Metastatic Liver Carcinoma in the Adrenal Gland (tissue), 2 donors: ENCODE results near the genes CST11, CST9L and CST3.

DNA sequence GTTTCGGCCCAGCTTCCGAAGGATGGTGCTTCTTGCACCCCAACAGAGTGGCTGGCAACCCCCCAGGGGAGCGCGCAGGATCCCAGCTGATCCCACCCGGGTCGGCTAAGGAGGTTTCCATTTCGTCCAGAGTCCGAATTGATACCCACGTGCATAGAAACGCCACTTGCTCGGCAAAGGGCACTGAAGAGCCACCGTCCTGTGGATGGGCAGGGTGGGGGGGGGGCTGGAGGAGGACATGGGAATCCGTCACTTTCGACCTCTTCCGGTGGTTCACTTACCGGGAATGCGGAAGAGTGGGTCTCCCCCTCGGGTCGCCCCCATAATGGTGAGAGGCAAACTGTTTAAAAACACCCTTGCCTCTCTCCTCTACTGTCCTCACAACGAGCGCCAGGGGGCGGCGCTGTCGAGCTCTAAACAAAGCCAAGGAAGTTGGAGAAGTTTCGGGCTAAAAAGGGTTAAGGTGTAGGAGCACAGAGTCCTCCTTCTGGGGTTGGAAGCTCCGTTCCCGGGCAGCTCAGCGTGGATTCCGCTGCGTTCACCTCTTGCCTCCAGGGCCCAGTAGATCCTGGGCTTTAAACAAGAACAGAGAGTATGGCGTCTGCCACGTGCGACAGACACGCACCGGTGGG lies 1.2 kb upstream of the THBD start:
- PRO-cap, 2 experiments = peak in 1 of 2 experiments; most common plus-strand start position 511 of the sequence (in 1)

GRCh38 chr20:23084264-23084595 lies 1.9 kb downstream of the CD93 start:
- PRO-cap, 2 experiments = no peak in any of the 2 experiments

GRCh38 chr20:23116712-23117466 lies 30.8 kb upstream of the CD93 start:
- PRO-cap, 2 experiments = no peak in any of the 2 experiments

DNA sequence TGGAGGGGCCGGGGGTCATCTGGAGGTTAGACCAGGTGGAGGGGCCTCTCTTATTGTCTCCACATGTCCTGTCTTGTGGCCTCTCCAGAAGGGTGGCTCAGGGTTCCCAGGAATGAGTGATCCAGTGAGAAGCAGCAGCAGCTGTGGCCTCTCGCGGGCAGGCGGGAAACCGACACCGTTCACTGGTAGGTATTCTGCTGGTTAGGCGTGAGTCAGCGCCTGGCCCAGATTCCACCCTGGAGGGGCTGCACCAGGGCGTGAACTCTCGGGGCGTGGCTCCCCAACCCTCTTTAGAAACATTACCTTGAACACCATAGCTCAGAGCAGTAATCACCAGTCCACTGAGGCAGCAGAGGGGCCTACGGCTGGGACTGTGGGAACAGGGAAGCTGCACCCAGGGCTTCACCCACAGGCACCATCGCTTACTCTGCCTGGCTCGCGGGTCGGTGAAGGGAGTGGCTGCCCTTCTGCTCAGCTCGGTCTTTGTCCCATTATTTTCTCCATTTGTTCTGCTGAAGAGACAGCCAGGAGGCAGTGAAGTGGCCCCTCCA lies 50.8 kb upstream of the CD93 start:
- PRO-cap, 2 experiments = no peak in any of the 2 experiments

GRCh38 chr20:23148729-23149996 lies 63.0 kb upstream of the CD93 start:
- PRO-cap, 2 experiments = no peak in any of the 2 experiments

DNA sequence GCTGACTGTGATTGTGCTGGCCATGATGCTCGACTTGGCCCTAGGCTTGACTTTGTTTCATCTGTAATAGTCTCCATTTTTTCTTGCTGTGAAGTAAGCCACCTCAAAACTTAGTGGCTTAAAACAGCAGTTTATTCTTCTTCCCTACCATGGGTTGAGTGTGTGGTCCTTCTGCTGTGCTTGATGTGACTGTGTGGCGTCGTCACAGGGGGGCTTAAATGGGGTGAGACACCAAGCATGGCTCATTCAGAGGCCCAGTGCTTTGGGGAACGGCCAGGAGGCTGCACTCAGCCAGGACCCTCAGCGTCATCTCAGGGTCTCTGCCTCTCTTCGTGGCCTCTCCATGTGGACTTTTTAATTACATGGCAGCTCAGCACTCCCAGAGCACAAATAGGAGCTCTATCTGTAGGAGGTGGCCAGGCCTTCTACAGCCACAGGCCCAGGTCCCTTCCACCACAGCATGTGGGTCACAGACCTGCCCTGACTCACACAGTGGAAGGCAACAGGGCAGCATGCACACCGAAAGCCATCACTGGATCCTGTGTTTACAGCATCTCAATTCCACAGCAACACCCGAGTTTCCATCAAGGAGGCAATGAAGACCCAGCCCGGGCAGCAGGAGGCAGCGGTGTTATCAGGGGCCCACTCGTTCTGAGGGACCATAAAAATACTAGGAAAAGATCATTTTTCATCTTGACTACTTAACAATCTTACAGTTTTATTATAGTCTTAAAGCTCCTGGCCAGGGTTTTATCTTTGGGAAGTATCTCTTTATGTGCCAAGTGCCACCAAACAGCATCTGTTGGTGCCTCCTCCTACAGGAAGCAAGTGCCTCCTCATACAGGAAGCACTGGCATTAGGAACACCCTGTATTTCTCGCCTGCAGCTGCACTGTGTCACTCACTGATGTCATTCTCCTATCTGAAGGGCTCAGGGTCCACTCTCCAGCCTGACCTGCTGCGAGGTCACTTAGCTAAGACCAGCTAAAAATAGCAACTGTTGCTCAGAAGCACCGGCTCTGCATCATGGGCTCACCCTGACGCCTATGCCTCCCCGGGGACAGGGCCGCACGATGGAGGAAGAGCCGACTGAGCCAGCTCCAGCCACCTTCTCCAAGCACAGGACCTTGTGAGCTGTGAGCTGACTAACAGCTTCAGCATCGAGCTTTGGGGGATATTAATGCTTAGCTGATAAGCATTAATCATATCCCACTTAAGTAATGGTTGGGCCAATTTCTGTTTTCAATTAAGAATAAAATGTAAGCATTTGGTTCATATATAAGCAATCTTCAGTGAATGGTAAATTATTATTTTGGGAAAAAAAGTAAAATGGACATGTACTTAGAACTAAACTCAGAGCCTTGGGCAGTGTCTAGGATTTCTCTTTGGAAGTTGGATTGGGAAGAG lies 66.0 kb upstream of the CD93 start:
- PRO-cap, 2 experiments = peak in 2 of 2 experiments; most common plus-strand start position 1,068 of the sequence (in 2); most common minus-strand start position 898 of the sequence (in 1)

DNA sequence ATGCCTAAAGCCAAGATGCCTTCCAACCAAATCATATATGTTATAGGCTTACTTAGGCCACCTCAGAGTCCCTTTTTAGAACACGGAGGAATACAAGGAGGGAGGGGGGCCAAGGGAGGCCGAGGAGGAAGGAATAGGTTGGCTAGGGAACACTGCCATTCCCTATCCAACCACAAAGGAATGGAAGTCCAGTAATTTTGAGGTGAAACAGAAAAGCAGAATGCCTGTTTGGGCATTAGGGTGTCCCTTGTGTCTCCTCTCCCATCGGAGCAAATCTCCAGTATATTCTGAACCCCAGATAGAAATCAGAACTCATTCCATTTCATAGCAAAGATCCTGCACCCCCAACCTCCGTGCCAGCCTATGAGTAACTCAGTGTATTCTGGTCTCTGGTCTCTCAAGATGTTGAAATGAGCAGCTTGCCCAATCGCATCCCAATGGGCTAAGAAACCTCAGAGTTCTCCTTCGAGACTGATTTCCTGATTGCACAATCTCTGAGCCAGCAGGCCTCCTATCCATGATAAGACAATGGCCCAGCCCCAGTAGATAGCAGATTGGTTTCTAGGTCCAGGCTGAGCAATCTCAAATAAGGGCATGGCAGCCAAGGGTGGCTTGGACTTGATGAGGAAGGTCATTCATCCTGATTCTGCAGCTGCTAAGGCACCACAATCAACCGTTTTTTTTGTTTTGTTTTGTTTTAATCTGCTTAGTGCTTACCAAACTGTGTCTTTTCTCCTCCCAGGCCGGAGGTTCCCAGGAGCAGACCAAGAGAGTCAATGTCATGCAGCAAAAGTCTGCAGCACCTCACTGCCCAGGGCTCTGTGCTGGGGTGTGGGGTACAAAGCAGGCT lies 125.2 kb upstream of the NXT1 start:
- PRO-cap, 2 experiments = no peak in any of the 2 experiments

DNA sequence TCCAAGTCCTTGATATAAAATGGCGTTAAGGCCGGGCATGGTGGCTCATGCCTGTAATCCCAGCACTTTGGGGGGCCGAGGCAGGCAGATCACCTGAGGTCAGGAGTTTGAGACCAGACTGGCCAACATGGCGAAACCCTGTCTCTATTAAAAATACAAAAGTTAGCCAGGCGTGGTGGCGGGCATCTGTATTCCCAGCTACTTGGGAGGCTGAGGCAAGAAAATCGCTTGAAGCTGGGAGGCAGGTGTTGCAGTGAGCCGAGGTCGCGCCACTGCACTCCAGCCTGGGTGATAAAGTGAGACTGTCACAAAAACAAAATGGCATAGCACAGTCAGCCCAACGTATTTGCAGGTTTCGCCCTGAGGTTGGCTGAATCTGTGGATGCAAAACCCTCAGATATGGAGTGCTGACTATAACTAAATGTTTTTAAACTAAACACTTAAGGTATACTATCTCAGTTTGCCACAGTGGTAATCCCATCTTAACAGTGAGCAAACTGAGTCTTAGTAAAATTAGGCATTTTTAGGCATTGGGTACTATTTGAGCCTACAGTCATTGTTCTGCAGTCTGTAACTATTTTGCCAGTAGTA lies 2.8 kb downstream of the NXT1 start:
- PRO-cap, 2 experiments = no peak in any of the 2 experiments

GRCh38 chr20:23370249-23370757 lies 8.3 kb downstream of the GZF1 start:
- PRO-cap, 2 experiments = no peak in any of the 2 experiments

- PRO-cap, 2 experiments = no peak in any of the 2 experiments
Measured at GRCh38 chr20:23452759-23452929, at the start of gene CST11. TSS of gene CST11 (minus strand) at chr20:23452876.

GRCh38 chr20:23568352-23568948 lies at the start of gene CST9L:
TSS of gene CST9L (minus strand) at chr20:23568484.
- PRO-cap, 2 experiments = no peak in any of the 2 experiments

DNA sequence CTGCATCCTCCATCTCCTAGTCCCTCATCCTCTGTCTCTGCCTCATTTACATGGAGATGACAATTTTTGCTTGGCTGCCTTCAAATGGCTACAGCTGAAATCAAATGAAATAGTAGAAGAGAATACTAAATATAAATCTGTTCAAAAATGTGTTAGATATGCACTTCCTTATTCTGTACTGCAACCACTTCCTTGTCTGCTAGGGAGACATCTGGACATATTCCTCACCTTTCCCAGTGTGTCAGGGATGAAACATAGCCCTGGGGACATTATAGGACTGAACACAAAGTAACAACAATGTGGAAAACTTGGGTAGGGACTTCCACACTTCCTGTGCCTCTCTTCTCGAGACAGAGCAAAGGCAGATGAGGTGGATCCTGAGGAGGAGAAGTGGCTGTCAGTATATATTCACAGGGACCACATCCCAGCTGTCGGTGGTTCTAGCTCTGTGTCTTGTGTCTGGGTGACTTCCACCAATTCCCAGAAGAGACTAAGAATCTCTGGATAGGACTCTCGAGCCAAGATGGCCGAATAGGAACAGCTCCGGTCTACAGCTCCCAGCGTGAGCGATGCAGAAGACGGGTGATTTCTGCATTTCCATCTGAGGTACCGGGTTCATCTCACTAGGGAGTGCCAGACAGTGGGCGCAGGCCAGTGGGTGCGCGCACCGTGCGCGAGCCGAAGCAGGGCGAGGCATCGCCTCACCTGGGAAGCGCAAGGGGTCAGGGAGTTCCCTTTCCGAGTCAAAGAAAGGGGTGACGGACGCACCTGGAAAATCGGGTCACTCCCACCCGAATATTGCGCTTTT lies 16.7 kb downstream of the CST9 start:
- PRO-cap, 2 experiments = no peak in any of the 2 experiments

- PRO-cap, 2 experiments = no peak in any of the 2 experiments
Measured at GRCh38 chr20:23633440-23634290, 4.1 kb downstream of the CST3 start.

GRCh38 chr20:23636998-23638444 lies at the start of gene CST3:
TSS of gene CST3 (minus strand) at chr20:23637955.
- PRO-cap, 2 experiments = peak in 2 of 2 experiments; most common minus-strand start chr20:23637985 (in 1)

GRCh38 chr20:23689180-23689487 lies 296 bp upstream of the CST4 start:
- PRO-cap, 2 experiments = no peak in any of the 2 experiments

DNA sequence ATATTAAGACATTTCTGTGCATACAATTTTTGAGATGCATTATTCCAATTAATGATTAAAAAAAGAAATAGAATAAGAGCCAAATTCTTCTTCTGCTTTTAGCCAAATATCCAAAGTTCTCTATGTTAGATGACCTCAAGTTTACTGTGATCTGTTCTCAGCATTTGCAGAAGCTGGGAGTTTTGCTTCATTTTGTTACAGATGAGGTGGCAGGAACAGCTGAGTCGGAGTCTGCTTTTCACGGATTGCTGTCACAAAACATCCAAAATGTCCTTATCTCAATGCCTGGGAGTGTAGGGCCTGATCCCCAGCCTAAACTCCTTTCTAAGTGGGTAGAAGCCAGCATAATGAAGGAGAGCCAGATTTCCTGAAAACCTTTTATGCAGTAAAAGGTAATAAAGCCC lies 114.8 kb upstream of the GGTLC1 start:
- PRO-cap, 2 experiments = no peak in any of the 2 experiments

DNA sequence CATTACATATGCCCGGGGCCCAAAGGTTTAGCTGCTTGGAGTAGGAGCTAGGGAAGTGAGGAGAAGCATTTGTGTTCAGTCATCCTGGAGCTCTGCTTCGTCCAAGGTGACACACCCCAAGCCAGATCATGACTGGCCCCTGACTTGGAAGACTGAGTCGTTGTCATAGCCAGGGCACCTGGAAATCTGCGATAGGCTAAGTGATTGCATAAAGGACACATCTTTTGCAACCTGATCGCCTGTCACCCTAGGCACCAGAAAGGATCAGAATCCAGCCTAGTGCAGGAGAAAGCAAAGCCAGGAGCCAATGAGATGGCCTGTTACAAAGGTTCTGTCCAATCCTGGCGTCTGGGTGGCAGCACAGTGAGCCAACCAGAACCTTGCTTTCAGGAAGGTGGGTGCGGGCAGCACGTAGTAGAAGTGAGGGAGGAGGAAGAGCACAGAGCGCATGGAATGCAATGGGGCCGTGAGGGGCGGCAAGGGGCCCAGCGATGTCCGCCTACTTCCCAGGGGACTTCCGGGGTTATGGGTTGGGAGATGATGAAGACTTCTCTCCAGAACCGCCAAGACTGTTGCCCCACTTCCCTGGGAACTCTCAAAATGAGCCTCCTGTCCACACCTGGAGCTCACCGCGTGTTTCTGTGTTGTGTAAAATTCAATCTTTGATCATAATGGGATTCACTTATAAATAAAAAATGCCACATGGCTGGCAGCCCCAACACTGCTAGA lies 120.5 kb upstream of the GGTLC1 start:
- PRO-cap, 2 experiments = peak in 1 of 2 experiments; most common plus-strand start position 423 of the sequence (in 1)

DNA sequence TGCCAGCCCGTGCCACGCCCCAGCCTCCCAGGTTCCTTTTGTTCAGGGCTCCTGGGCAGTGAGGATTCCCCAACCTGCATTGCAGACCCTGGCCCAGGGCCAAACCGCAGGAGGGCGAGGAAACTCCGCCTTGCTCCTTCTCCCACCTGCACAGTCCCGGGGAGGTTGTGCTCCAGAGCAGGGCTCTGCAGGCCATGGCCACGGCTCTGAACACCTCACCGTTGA lies 202.7 kb upstream of the CST7 start:
- PRO-cap, 2 experiments = no peak in any of the 2 experiments

DNA sequence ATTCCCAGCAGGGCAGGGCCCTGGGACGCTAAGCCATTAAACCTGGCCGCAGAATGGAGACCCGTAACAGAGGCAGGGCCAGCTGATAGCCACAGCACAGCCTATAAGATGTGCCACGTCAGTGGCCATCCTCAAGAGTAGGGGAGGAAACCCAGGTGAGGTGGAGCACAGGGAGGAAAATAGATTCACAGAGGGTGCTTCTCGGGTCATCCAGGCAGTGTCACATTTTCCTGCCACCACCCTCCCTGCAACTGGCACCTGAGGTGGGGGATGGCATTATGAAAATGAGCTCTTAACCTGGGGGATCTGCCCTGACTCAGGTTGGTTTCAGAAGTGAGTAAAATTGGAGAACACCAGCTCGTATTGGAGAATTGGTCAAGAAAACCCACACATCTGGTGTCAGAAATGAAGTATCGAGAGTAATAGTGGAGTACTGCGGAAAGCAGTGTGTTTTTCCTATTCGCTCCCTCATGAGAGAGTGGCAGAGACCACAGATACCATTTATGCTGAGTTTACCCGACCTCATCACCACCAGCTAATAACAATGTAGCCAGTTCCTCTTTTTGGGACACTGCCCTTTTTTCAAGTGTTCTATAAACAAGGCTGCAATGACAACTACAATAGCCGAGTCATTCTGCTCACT lies 106.3 kb upstream of the CST7 start:
- PRO-cap, 2 experiments = no peak in any of the 2 experiments

- PRO-cap, 2 experiments = no peak in any of the 2 experiments
Measured at GRCh38 chr20:24930144-24930860, 18.8 kb upstream of the CST7 start.